ENCODE results near the gene UBE2Z.

DNA sequence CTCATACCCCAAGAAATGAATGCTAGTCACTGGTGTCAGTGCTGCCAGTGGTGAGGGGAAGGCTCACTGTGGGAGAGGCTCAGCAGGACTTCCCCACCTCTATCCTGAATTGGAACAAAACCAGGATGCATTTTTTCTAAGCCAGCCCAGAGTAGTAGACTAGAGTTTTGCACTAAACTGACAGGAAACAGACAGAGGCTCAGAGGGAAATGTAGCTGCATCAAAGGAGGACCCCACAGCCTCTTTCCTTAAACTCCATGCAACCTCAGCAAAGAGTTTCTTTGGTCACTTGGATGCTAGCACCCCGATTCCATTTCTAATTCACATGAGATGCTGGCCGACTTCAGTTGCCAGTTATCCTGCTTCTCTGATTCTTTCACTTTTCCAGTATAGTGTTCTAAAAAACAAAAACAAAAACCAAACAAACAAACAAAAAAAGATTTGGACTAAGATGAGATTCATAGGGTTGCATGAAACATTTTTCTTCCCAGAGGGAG lies 10.7 kb upstream of the SKAP1 start:
- PRO-cap: no peak
- RRBS: no CpG with 5 or more reads among the region's 2 CpGs

DNA sequence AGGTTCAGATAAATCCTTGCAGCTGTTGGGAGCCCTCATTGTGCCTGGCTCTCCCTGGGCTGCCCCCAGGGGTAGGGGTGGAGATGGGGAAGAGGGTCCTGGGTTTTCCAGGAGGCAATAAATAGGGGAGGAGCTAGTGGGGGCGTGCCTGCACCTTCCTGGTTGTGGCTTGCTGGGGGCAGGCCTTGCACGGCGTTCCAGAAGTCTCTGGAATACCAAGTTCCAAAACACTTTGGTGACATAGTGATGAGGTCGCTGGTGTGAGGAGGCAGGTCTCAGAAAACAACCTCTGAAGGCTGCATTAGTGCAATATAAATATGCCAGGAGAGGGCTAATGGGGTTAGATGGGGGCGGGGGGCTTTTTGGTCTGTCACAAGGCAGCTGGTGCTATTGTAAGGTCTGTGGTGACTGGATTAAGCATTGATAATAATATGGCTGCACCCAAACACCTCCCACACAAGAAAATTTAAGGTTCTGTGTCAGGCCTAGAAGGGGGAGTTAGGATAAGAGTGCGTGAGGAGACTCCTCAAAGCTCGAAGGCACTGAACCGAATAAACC lies 2.1 kb downstream of the HOXB1 start:
- PRO-cap: no peak
- RRBS: no CpG with 5 or more reads among the region's 8 CpGs

DNA sequence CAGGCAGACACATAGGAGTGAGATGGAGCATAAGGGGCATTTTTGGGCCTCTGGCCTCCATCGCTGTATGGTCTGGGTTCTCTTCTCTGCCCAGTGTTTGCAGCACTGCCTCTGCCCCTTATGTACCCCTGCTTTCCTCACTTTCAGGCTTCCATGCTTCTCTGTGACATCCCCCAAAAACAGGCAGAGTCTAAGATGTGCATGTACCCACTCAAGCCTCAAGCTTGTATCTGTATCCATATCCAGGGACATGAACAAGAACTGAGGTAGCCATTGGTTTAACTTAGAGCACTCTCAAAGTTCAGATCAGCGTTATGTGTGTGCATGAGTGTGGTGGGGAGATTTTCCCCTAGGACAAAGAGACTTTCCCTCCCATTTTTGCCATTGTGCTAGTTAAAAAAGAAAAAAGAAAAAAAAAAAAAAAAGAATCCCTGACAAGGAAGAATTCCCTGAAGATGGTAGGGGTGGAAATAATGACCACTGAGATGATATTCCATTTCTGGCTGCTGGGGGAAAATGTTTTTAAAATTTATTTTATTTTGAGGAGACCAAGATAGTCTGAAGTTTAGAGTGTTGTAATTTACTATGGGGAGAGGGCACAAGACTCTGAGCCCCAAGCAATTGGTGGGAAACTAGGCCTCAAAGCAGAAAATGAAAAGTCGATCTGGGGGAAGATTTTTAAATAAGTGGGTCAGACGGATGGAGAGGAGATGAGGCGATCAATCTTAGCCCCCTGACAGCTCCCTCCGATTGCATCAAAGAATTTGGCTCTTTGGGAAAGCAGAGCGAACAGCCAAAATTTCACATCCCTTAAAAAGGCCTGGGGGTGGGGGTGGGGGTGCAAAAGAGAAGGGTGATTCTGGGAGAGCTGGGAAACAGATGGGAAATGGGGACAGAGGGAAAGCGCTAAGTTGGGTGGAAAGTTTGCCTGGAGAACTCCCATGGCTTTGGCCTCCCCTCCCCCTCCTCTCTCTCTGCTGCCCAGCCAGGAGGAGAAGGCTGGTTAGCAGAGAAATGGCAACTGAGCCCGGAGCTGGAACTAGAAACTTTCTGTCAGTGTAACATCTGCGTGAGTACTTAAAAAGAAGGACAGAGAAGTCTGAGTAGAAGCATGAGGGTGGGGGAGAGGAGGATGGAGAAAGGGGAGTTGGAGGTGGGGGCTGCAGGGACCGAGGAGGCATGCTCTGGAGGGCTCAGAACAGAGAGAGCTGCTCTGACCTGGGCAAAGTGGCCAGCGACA lies 1.2 kb upstream of the HOXB2 start:
- PRO-cap: unidirectional peak, plus-strand start at position 878 of the sequence
- RRBS: no CpG with 5 or more reads among the region's 12 CpGs

DNA sequence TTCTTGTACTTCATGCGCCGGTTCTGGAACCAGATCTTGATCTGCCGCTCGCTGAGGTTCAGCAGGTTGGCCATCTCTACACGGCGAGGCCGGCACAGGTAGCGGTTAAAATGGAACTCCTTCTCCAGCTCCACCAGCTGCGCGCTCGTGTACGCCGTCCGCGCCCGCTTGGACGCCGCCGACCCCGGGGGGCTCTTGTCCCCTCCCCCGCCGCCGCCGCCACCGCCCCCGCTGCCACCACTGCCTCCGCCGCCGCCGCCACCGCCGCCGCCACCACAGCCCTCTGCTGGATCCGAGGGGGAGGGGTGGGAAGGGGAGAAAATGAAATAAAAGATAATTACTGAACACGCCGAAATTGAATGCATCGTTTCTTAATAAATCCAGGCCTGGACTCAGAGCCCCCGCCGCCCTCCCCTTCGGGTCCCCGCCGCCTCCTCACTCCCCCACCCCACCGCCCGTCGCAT lies 6.0 kb upstream of the HOXB2 start:
- PRO-cap: no peak
- RRBS: 10% methylated on average over 12 of the region's 45 CpGs

DNA sequence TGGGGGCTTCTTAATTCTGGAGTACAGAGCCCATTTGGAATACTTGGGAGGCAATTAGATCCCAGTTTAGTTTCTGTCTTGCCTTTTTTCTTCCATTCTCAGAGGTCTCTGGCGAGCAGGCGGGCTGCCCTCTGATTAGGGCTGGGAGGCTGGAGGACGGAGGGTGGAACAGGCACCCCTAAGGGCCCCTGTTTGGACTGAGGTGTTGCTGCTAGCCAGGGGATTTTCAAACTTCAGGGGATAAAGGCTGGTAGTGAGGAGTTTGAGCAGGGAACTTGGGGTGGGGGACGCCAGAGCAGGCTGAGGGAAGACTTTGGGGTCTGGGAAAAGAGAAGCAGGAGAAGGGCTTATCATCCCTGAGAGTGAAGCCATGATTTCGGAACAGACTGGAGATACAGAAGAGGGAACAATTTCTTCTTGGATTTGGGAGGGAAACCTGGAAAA lies 13.6 kb upstream of the HOXB2 start:
- PRO-cap: no peak
- RRBS: no CpG with 5 or more reads among the region's 5 CpGs

GRCh38 chr17:48579170-48579530 lies 1.0 kb upstream of the HOXB4 start:
- PRO-cap: no peak
- RRBS: no CpG with 5 or more reads among the region's 15 CpGs

GRCh38 chr17:48595713-48596689 lies 2.4 kb upstream of the HOXB5 start:
- PRO-cap: bidirectional peak, plus-strand start at chr17:48596250, minus-strand start at chr17:48596085
- RRBS: 22% methylated on average over 13 of the region's 58 CpGs

DNA sequence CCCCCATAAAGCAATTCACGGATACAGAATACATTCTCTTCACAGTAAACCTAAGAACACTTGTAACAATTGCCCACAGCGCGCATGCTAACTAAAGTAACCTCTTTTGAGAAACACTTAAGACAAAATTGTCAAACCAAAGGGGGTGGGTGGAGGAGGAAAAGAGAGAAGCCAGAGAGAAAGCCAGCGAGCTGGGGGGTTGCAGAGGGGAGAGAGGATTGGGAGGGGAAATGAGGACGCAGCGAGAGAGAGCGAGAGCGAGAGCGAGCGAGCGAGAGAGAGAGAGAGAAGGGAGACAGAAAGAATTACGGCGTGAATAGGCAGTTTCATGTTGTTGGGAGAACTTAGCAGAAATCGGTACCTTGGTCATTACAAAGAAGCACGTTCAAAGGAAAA lies 1.6 kb upstream of the HOXB7 start:
- PRO-cap: no peak
- RRBS: no CpG with 5 or more reads among the region's 15 CpGs

GRCh38 chr17:48636294-48636999 lies 10.3 kb upstream of the HOXB9 start:
- PRO-cap: no peak
- RRBS: 3% methylated on average over 14 of the region's 37 CpGs

- PRO-cap: no peak
- RRBS: 12% methylated on average over 6 of the region's 16 CpGs
These were observed 19.8 kb upstream of the HOXB9 start for GRCh38 chr17:48646015-48646343.

DNA sequence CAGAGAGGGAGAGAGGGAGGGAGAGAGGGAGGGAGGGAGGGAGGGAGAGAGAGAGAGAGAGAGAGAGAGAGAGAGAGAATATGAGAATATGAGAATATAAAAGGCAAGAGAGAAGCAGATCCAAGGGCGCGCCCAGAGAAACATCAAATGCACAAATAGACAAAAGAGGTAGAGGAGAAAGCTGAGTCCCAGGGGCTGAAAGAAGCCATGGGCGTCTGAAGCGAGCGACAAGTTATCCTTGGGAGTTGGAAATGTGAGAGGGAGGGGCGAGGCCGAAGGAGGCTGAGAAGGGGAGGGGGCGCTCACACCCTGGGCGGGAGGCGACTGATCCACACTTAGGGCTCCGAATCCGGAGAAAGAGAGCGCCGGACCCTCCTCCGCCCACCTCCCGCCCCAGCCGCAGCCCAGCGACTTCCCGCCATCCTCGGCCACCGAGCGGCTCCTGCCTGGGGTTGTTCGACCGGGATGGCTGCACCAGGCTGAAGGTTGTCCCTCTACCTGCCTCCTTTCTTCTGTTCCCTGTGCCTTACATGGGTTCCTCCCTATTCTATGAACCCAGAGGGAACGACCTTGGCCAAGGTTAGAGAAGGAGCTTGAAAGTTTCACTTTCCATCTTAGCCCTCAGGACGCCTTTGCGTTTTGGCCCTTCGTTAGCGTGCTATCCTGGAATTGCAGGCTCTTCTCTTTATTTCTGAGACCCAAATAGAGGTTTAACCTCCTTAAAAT lies 21.1 kb upstream of the HOXB9 start:
- PRO-cap: bidirectional peak, plus-strand start at position 305 of the sequence, minus-strand start at position 217 of the sequence
- RRBS: 1% methylated on average over 8 of the region's 29 CpGs

DNA sequence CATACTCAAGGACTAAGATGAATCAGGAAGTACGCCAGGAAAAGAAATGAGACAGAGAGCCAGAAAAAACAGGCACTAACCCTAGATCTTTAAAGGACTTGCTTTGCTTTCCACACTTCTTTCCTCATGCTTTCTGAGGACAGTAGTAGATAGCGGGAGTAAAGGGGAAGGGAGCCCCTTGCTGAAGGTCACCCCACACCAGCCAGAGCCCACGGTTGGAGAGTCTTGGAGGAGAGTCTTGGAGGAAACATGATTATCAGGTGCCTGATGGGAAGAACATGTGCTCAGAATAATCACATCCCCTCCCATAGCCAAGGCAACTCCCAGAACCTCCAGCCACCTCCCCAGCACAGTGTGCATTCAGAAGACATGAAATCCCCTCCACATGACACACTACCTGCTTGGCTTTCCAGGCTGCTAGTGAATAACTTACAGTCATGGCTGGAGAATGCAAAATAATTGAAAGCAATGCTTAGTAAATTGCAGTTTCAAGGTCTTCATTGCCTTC lies 28.7 kb upstream of the HOXB13 start:
- PRO-cap: no peak
- RRBS: no CpG with 5 or more reads among the region's 3 CpGs

DNA sequence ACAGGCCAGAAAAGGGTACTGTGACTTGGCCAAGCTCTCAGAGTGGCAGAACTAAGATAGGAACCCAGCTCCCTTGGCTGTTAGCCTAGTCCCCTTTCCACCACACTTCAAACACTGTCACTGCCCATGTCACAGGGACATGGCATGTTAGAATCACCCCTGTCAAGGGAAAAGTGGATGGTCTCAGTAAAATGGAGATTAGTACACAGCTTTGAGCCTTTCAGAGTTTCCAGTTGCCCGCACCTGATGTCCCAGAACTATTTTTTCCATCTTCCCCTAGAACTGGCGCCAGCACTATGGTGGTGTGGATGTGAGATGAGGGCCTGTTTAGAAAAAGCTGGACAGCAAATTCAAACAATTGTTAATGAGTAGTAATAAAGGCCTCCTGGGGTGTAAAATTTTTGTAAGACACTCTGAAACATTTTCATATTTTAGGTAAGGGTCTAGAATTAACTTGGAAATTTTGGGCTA lies 1.8 kb downstream of the CALCOCO2 start:
- PRO-cap: no peak
- RRBS: no CpG with 5 or more reads among the region's 2 CpGs

DNA sequence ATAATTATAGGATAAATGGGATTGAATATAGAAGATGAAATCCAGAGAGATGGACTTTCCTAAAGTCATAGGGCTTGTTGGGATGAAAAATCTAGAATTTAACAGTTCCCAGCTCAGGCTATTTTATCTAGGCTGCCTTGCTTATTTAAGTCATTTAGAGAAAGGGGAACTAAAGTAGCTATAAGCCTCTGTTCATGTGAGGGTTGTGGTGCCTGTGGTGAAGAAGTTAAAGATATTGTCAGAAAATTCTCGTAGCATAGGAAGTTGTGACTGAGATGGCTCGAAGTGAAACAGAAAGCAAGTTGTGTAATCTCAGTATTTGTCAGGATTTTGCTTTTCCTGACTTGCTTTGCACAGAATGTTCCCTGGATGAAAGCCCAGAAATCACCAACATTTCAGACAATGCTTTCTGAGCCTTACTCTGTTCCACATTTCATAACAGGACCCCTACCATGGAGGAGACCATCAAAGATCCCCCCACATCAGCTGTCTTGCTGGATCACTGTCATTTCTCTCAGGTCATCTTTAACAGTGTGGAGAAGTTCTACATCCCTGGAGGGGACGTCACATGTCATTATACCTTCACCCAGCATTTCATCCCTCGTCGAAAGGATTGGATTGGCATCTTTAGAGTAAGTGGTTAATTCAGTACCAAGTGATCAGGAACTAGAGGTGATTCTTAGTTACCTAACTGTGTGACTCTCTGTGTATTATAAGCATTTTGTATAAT lies 10.6 kb downstream of the CALCOCO2 start:
- PRO-cap: no peak
- RRBS: no CpG with 5 or more reads among the region's 5 CpGs

GRCh38 chr17:48852077-48852875 lies 21.4 kb downstream of the CALCOCO2 start:
- PRO-cap: no peak
- RRBS: no CpG with 5 or more reads among the region's 4 CpGs

DNA sequence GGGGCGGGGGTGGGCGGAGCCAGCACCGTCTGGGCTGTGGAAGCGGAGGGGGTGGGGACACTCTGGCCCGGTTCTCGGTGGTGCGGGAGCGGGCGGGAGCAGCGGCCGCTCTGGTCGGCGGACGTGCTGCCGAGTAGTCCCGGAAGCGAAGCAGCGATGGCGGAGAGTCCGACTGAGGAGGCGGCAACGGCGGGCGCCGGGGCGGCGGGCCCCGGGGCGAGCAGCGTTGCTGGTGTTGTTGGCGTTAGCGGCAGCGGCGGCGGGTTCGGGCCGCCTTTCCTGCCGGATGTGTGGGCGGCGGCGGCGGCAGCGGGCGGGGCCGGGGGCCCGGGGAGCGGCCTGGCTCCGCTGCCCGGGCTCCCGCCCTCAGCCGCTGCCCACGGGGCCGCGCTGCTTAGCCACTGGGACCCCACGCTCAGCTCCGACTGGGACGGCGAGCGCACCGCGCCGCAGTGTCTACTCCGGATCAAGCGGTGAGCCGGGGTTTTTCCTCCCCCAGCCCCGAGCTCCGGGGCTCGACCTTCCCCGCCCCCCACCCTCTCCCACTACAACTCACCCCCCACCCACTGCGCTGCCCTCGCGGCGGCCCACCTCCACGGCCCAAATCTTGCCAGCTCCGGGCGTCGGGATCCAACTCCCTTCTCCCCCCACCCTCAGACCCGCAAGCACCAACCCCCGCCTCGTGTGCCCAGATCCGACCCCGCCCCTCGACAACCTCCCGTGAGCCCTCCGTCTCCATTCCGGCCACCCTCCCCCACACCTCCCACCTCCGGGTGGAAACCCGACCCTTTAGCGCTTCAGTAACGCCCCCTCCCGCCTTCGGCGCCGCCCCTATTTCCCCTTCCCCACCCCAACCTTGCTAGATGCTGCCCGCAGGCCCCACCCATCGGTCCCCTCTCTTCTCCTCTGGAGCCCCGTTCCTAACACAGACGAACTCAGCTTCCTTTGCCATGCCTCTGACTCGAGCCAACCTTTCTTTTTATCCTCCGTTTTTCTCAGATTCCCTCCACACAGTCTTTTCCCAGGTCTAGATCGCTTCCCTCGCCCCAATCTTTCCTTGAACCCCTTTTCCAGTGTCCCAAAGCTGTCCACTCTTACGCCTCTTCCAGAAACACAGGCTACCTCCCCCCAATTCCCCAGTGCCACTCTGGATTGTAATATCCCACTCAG lies at the start of gene UBE2Z:
UBE2Z (plus strand) TSS at position 60 of the 1,170 bp plus-strand sequence.
- PRO-cap: bidirectional peak, plus-strand start at position 153 of the sequence, minus-strand start outside the sequence; bidirectional peak, plus-strand start at position 369 of the sequence, minus-strand start at position 290 of the sequence; bidirectional peak, plus-strand start at position 862 of the sequence, minus-strand start at position 655 of the sequence
- RRBS: 1% methylated on average over 62 of the region's 103 CpGs

GRCh38 chr17:48994460-48994772 lies 2.8 kb upstream of the IGF2BP1 start:
- PRO-cap: no peak
- RRBS: no CpG with 5 or more reads among the region's 1 CpG

DNA sequence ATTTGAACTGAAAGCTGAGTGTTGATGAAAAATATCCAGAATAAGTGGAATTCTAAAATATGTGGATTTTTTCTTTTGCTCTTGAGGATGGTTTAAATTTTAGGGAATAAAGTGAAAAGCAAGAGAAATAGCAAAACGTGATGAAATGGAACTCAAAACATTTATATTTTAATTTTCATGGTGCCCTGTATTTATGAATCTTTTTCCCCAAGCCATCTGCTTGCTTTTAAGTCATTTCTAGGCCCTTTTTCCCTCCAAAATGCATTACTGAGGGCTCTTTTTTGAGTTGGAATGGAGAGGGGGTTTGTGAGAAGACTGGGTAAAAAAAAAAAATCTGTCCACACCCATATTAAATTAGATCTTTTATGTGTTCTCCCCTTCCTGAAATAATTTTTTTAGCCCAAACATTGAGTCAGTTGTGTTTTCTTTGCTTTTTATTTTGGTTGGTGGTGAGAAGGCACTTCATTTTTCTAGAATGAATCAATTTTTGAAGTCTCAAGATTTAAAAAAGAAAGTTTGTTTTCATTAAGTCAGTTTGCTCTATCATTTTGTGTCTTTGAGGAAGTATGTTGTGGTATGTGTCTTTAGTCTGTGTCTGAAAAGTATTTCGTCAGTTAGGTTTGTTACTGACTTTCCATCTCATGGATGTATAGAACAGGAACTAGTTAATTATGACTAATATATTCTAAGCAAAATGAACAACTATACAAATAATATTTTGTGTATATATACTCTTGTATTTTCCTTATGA lies 3.6 kb downstream of the IGF2BP1 start:
- PRO-cap: no peak
- RRBS: no CpG with 5 or more reads among the region's 2 CpGs

DNA sequence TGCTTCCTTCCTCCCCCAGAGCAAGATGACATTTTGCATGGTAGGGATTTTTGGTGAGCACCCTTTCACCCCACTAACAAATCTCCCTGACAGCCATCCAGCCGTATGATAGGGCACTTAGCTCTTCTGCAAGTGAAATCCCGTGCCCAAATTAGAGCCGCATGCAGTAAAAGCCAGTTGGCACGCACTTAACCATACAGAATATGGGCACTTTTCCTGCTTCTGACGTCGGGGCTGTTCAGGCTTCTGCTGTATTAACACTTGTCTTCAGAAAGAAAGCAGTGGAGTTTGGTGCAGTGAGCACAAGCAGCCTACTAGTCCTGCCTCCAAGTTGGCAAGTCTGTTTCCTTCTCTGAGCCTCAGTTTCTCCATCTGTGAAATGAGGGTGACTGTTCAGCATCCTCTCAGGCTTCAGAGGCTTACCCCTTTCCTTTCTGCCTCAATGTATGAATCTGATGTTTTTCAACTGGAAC lies 18.7 kb downstream of the IGF2BP1 start:
- PRO-cap: no peak
- RRBS: no CpG with 5 or more reads among the region's 6 CpGs

DNA sequence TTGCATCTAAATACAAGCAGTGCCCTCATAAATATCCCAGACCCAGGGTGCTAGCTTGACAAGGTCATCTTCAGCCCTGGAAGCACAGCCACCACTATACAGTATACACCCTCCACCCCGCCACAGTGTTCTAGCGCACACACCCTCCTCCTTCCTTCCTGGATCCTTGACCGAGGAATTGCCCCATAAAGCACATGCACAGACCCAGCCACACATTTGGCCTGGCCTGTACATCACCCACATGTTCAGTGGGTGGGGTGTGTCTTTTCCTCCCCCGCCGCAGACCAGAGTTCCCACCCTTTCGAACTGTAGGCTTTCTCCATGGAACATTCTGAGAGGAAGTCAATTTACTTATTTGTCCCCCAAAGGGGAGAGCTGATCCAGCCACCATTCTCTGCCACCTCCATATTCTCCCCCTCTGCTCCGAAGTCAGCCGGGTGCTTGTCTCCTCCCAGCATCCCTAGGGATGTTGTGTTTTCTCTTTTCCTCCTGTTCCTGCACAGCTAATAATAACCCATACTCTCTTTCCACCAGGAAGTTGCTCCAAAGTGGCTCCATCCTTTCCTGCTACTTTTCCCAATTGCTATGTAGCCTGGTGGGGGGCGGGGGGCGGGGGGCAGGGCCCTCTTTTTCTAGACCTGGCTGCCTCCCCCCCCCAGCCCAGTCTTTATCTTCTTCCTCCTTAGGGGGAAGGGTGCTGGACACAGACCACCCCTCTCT lies 6.6 kb downstream of the ABI3 start:
- PRO-cap: no peak
- RRBS: 0% methylated on average over 1 of the region's 10 CpGs

Data from kidney (tissue), 2 donors.